Endometrial microvascular endothelial cells (primary cell): ENCODE data around the gene DDIAS.

- RAMPAGE, long total RNA, result no peak
Measured at GRCh38 chr11:78429519-78430149, 12.0 kb upstream of the GAB2 start.

- RAMPAGE, long total RNA, result no peak
Measured at GRCh38 chr11:78464079-78464640, 46.5 kb upstream of the GAB2 start.

DNA sequence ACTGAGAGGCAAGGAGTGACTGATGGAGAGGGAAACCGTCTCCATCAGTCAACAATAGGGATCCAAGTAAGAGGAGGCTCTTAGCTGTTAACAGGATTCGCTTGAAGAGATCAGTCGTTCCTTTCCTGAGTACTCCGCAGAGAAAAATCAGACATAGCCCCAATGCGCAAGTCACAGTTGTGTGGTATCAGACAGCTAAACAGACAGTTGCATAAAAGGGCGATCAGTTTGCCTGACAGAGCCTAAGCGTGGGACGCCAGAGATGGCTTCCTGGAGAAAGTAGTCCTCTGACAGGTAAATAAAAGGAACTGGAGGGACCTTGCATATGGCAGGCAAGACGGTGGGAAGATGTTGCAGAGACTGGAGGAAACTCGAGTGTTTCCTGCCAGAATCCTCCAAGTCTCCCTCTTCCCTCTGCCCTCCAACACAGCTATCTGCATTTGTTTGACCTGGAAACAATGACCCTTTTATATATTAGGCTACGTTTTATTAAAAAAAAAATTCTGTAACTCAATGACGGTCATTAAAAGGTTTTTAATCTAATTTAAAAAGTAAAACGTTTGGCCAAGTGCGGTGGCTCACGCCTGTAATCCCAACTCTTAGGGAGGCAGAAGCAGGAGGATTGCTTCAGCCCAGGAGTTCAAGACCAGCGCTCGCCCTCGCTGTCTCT, 518 bp upstream of the NARS2 start:
- RAMPAGE, long total RNA, result no peak

- RAMPAGE, long total RNA, result no peak
Measured at GRCh38 chr11:78801100-78801802, 226.6 kb upstream of the NARS2 start.

GRCh38 chr11:78828569-78828821, 253.8 kb upstream of the NARS2 start:
- RAMPAGE, long total RNA, result no peak

GRCh38 chr11:78877522-78877721, 302.8 kb upstream of the NARS2 start:
- RAMPAGE, long total RNA, result no peak

GRCh38 chr11:79496921-79497239, 56.0 kb upstream of the TENM4 start:
- RAMPAGE, long total RNA, result no peak

DNA sequence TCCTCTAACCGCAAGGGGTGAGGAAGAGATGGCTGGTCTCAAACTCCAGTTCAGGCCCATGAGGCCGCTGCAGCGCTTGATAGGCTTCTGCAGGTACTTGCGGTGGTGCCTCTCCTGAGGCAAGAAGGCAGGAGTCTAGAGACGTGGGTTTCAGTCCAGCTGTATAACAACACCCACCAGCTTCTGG, 292 bp upstream of the FAM181B start:
- RAMPAGE, long total RNA, result no peak

DNA sequence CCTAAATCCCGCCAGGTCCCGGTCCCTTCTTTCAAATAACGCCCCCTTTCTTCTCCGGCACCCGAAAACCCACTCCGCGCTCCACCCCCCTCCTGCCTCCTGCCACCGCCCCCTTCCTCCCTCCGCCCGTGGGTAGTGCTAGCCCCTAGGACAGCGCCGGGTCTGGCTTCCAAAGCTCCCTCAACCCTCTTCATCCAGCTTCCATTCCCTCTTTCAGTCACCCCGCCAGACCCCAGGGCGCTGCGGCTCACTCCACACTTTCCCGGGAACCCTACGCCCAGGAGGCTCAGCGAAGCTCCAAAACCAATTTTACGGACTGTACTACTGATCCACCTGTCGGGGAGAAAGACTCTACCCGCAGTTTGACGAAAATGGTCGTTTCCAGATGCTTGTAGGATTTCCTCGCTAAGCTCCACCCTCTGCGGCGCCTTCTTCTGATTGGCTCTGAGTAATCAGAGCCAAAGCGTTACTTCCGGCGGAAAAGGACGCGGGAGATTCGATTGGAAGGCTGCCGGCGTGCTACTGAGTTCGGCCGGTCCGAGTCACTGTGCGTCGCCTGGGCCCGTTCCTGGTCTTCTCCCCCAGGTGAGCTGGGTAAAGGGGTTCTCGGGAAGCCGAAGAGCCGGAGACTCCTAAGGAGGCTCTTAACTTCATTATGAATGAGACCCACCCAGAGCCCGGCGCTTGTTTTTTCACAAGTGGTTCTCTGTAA, at the start of gene DDIAS:
DDIAS (plus strand) TSS at position 499 of the 712 bp plus-strand sequence.
- RAMPAGE, long total RNA, result start-site peak on the plus strand centred at position 512 of the sequence, 48 bp wide, 40 and 39 reads in 2 replicates

DNA sequence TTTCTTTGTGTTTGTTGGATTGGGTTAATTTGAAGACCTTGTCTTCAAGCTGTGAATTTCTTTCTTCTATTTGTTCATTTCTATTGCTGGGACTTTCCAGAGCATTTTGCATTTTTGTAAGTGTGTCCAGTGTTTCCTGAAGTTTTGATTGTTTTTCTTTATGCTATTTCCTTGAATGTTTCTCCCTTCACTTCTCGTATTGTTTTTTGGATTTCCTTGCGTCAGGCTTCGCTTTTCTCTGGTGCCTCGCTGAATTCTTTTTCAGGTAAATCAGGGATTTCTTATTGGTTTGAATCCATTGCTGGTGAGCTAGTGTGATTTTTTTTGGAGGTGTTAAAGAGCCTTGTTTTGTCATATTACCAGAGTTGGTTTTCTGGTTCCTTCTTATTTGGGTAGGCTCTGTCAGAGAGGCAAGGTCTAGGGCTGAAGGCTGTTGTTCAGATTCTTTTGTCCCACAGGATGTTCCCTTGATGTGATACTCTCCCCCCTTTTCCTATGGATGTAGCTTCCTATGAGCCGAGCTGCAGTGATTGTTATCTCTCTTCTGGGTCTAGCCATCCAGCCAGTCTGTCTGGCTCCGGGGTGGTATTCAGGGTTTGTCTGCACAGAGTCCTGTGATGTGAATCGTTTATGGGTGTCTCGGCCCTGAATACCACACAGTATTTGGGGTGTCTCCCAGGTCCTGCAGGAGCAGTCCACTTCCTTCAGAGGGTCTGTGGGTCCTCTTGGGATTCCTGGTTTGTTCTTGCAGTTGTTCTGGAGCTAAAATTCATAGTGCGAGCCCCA, 21.1 kb downstream of the DDIAS start:
- RAMPAGE, long total RNA, result no peak

DNA sequence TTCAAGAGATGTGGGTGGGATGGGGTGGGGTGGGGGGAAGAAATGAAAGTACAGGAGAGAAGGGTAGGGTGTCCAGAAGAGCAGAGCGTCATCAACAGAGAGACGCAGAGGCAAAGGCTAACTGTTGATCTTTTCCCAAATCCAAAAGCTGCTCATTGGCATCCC, 1.7 kb downstream of the RAB30 start:
- RAMPAGE, long total RNA, result no peak

DNA sequence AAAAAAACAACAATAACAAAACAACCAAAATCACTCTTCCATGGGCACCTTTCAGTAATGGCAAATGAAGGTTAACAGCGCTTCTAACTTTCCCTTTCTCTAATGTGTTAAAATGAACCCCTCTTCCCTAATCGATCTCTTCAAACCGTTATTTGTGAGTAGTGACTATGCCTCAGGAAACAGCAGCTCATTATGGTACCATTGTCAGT, 1.1 kb downstream of the RAB30 start:
- RAMPAGE, long total RNA, result no peak

DNA sequence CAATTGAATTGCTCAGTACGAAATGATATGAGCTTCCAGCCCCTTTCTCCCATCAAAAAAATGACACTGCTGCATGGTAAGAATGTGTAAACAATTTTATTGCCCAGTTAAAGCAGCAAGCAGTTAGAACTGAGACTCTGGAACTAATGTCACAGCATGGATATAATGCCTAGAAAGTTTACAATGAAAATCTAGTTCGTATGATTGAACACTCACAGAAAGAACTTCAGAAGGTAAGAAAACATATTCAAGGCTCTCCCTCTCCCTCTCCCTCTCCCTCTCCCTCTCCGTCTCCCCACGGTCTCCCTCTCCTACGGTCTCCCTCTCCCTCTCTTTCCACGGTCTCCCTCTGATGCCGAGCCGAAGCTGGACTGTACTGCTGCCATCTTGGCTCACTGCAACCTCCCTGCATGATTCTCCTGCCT, 24.6 kb upstream of the PCF11 start:
- RAMPAGE, long total RNA, result no peak

GRCh38 chr11:83161770-83162452, 5.0 kb downstream of the PCF11 start:
- RAMPAGE, long total RNA, result no peak

- RAMPAGE, long total RNA, result no peak
Measured at GRCh38 chr11:83176831-83177417, 16.6 kb upstream of the ANKRD42 start.

DNA sequence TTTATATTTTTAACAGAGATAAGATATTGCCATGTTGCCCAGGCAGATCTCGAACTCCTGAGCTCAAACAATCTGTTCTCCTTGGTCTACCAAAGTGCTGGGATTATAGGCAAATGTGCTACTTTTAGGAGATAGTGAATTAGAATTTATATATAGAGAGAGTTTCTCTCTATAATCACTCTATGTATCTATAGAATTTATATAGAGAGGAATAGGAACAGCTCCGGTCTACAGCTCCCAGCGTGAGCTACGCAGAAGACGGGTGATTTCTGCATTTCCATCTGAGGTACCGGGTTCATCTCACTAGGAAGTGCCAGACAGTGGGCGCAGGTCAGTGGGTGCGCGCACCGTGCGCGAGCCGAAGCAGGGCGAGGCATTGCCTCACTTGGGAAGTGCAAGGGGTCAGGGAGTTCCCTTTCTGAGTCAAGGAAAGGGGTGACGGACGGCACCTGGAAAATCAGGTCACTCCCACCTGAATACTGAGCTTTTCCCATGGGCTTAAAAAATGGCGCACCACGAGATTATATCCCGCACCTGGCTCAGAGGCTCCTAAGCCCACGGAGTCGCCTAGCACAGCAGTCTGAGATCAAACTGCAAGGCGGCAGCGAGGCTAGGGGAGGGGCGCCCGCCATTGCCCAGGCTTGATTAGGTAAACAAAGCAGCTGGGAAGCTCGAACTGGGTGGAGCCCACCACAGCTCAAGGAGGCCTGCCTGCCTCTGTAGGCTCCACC, 301.4 kb upstream of the CCDC90B start:
- RAMPAGE, long total RNA, result no peak

DNA sequence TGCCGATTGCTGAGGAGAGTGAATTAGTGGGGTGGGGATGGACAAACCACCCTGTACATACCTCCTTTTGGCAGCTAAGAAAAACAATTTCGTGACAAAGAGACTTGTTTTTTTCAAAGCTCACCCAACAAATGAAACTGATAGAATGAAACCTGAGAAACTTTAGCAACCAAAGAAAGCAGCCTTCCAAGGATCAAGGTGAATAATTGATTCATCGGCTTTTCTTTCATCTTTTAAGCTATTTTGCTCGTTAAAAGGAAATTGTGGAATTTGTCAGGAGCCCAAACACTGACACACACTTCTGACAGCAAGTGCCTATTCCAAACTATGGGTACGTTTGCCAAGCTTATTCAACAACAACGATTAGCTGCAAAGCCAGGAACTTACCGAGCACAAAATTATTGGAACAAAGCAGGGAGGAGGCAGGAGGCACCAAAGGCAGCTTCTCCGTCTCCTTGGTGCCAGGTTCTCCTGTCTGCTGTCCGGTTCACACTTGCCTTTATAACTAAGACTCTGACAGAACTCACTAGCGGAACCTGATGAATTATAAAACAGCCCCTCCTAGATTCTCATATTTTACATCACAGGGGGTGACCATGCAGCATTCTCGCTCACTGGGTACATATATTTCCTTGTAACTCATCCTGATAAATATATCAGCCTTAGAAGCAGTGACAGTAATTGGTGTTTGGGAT, 395.8 kb upstream of the CCDC90B start:
- RAMPAGE, long total RNA, result no peak

DNA sequence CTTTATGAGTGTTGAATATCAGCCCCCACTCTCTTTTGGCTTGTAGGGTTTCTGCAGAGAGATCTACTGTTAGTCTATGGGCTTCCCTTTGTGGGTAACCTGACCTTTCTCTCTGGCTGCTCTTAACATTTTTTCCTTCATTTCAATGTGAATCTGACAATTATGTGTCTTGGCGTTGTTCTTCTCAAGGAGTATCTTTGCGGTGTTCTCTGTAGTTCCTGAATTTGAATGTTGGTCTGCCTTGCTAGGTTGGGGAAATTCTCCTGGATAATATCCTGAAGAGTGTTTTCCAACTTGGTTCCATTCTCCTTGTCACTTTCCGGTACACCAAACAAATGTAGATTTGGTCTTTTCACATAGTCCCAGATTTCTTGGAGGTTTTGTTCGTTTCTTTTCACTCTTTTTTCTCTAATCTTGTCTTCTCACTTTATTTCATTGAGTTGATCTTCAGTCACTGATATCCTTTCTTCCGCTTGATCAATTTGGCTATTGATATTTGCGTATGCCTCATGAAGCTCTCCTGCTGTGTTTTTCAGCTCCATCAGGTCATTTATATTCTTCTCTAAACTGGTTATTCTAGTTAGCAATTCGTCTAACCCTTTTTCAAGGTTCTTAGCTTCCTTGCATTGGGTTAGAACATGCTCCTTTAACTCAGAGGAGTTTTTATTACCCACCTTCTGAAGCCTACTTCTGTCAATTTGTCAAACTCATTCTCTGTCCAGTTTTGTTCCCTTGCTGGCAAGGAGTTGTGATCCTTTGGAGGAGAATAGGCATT, 79.7 kb downstream of the DLG2 start:
- RAMPAGE, long total RNA, result no peak

DNA sequence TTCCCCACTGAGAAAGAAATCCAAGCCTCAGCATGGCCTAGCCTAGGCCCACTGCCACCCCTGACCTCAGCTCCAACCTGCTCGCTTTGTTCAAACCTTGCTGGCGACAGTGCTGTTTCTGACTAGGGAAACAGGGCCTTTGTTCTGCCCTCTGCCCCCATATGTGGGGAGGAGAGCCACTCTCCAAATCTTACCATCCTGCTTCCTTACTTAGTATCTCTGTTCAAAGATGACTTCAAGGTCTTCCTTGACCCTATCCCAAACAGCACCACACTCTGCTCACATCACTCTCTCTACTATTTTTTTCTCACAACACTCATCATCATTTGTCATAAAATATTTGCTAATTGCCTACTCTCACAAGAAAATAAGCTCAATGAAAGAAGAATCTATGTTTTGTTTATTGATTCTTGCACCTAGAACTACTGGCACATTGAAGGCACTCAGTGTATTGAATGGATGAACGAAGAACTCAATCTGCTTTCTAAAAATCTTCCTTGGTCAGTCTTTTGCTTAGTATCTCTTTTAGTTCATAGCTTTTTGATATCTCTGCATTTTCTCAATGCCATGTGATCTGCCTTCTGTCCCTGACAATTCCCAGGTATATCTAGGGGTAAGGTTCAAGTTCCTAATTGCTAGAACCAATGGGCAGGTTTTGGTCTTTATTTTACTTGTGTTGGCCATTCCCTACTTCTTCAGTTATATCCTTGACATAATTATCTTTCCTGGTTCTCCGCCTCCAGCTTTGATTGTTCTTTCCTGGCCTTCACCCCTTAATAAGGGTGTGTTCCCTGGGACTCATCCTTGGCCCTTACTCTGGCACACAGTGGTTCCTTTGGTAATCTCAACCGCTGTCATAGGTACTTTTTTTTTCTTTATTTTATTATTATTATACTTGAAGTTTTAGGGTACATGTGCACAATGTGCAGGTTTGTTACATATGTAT, 96.2 kb downstream of the CCDC83 start:
- RAMPAGE, long total RNA, result no peak

DNA sequence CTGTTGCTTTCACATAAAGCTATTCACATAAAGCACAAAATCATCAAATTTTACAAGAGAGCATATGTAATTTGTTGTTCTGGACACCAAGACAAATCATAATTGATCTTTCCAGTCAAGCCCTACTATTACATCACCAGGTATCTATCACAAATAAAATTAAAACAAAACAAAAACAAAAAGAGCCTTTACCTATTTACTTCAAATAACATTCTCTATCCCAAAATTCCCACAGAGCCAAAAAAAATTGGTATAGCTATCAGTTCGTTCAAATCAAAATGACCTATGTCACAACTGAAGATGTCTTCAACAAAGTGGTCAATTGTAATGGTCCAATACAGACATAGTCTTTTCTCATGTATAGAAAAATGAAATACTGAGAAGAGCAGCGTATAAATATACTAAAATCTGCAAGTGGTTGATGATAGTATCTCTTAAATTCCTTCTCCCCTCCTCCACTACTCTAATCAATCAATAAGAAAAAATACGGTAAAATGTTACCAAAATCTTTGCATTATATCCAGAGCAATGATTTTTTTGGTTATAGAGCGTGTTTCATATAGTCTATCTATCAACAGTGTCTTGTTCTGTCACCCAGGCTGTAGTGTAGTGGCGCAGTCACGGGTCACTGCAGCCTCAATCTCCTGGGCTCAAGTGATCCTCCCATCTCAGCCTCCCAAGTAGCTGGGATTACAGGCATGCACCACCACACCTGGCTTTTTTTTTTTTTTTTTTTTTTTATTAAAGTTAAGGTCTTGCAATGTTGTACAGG, 105.5 kb downstream of the PICALM start:
- RAMPAGE, long total RNA, result no peak